Astrocyte (in vitro differentiated cells and primary cell): Measurements from ENCODE around the genes SLC19A2, C1orf105 and SUCO.

DNA sequence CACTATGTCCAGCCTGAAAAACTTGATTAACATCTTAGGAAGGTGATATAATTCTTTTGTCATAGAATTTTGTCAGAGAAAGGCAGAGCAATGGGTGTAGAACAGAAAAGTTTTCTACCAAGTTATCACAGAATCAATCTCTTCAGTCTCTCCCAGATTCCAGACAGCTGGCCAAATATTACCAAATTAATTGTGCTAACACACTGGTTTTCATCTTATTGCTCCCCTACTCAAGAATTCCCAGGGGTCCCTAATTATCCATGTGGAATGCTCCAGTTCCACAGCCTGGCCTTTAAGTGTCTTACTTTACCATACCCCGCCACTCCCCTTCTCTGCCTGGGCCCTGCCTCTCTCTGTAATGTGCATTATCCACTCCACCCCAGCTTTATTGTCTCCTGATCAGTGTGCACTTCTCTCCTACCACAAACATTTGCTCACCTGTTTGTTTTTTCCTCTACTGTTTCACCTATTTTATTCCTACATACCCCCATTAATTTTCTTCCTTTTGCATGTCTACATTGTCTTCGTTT, 33.6 kb upstream of the ATP1B1 start:
- PRO-cap, result no peak
- RRBS, 2 experiments, result no CpG with 5 or more reads among the region's 2 CpGs

GRCh38 chr1:169073331-169073985, 33.0 kb upstream of the ATP1B1 start:
- PRO-cap, result no peak
- RRBS, 2 experiments, result no CpG with 5 or more reads among the region's 5 CpGs

DNA sequence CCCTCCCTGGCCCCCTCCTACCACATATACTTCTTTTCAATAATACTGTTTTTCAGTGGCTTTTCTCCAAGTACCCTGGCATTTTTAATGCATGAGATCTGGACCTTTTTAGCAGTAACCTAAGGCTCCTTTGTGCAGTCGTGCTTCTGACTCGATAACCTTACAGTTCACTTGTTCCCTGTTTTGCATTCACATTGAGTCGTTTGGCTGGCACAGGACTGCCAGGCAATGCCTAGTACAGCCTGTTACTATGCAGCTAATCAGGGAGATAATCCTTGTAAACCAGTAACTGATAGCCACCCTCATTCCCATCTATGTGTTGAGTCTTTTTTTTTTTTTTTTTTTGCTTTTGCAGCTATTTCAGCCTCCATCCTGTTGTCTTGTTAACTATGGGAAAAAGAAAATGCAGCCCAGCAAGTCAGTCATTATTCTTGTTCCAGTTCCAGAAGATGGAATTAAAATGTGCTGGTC, 3.8 kb downstream of the ATP1B1 start:
- PRO-cap, result no peak
- RRBS, 2 experiments, result no CpG with 5 or more reads among the region's 3 CpGs

DNA sequence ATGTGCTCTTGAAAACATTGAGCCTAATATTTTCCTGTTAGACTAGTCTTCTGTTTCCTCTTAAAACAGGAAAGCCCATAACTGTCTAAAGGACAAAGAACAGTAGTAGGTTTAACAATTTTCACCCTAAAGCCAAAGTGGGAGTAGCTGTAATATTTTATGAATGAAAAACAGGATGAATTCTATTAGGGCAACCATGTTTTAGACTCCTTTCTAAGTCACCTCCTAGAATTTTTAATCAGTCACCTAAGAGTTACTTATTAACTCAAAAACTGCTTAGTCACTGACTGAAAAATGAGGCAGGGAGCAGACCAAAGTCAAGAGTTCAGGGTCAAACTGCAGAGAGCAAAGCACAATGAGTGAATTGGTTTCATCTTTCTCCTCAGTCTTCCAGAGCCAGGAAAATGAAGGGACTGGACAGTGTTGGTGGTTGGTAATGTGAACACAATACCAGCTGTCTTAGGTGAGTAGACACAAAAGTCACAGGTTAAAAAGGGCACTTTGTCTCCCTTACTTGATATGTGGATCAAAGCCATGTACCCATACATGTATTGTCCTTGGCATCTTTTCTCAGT, 41.9 kb downstream of the ATP1B1 start:
- PRO-cap, result no peak

- PRO-cap, result bidirectional peak, plus-strand start at chr1:169485293, minus-strand start at chr1:169485314; bidirectional peak, plus-strand start at chr1:169485638, minus-strand start at chr1:169485571; bidirectional peak, plus-strand start at chr1:169486077, minus-strand start at chr1:169485944
- RRBS, 2 experiments, result 1 to 2% methylated on average over 13 to 21 of the region's 80 CpGs
Measured at GRCh38 chr1:169484824-169486046, at the start of gene SLC19A2. Gene SLC19A2 (minus strand): TSS chr1:169485944.

GRCh38 chr1:169712008-169712439, 604 bp upstream of the SELL start:
- PRO-cap, result no peak
- RRBS, 2 experiments, result no CpG with 5 or more reads among the region's 5 CpGs

DNA sequence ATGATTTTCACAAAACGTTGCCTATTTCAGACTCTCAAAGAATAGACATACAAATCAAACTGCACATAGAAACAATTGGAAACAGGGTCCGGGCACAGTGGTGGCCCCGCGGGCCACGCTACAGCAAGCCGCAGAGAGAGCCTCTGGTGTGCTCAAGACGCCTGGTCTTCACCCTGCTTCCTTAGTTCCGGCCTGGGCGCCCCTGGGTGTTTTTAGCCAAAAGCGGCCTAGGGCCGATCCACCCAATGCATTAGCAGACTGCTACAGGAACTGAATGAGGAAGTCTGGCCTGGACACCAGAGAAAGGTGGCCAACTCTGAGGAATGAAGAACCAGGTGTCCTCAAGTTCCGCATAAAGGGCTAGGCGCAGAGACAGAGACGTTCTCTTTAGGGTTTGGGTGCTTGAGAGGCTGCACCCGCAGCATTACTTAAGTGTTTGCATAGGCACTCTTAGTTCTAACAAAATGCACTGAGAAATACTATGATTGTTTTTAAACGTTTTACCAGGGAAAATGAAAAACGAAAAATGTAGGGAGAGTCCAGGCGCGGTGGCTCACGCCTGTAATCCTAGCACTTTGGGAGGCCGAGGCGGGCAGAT, 1.8 kb downstream of the PRRX1 start:
- PRO-cap, result no peak
- RRBS, 2 experiments, result 49% methylated on average over 6 of the region's 22 CpGs; no CpG with 5 or more reads in 1 of the 2 experiments

GRCh38 chr1:171188596-171188982, 3.5 kb downstream of the FMO2 start:
- PRO-cap, result no peak
- RRBS, 2 experiments, result no CpG with 5 or more reads among the region's 4 CpGs

- PRO-cap, result no peak
- RRBS, 2 experiments, result no CpG with 5 or more reads among the region's 6 CpGs
Measured at GRCh38 chr1:171213825-171214283, 28.8 kb downstream of the FMO2 start.

DNA sequence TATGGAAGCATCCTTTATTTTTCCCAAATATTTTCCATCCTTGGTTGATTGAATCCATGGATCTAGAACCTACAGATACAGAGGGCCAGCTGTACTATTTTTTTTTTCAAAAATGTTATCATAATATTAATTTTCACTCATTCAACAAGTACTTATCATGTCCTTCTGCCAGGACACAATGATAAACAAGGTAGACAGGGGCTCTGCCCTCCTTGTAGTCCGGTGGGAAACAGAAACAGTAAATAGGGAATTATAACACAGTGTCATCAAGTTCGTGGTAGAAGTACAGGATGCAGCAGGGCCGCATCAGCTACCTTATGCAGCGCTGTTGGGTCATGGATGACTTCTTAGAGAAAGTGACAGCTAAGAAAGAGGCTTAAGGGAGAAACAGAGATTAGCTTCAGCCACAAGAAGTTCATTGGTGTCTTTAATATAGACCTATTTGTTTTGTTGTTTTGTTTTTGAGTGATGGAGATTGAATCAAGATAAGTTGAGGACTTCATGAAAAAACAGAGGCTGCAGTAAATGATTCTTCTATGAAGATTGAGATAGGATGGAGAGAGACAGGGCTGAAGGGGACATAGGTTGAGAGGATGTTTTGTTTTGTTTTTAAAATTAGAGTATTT, 7.7 kb downstream of the FMO4 start:
- PRO-cap, result no peak
- RRBS, 2 experiments, result no CpG with 5 or more reads among the region's 4 CpGs

DNA sequence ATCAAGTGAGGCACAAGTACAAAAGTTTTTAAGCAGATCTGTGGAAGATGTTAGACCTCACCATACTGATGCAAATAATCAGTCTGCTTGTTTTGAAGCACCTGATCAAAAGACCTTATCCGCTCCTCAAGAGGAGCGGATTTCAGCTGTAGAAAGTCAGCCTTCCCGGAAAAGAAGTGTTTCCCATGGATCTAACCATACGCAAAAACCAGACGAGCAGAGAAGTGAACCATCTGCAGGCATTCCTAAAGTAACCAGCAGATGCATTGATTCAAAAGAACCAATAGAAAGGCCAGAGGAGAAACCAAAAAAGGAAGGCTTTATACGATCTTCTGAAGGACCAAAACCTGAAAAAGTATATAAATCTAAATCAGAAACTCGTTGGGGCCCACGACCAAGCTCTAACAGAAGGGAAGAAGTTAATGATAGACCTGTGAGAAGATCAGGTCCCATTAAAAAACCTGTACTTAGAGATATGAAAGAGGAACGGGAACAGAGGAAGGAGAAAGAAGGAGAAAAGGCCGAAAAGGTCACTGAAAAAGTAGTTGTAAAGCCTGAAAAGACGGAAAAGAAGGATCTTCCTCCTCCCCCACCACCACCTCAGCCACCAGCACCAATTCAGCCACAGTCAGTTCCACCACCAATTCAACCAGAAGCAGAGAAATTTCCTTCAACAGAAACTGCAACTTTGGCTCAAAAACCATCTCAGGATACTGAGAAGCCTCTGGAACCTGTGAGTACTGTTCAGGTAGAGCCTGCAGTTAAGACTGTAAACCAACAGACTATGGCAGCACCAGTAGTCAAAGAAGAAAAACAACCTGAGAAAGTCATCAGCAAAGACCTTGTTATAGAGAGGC, 55.0 kb downstream of the PRRC2C start:
- PRO-cap, result no peak
- RRBS, 2 experiments, result no CpG with 5 or more reads among the region's 11 CpGs

- PRO-cap, result no peak
- RRBS, 2 experiments, result no CpG with 5 or more reads among the region's 24 CpGs
Measured at GRCh38 chr1:171540924-171541766, 55.8 kb downstream of the PRRC2C start.

DNA sequence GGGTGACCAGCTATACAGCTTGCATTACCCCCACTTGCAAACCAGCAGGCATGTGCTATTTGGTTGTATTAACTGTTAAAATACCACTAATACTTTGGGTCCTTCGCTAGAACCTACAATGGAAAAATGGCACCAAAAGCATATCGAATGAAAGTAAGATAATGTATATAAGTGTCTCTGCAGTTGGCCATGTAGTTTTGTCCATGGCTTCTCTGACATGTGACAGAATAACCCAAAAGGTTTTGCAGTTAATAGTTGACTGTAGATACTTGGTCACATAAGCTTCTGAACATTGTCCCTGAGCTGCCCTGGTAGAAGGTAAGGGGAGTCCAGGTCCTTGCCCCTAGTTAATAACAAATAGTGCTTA, 27.0 kb upstream of the MYOCOS start:
- PRO-cap, result no peak
- RRBS, 2 experiments, result no CpG with 5 or more reads among the region's 2 CpGs

DNA sequence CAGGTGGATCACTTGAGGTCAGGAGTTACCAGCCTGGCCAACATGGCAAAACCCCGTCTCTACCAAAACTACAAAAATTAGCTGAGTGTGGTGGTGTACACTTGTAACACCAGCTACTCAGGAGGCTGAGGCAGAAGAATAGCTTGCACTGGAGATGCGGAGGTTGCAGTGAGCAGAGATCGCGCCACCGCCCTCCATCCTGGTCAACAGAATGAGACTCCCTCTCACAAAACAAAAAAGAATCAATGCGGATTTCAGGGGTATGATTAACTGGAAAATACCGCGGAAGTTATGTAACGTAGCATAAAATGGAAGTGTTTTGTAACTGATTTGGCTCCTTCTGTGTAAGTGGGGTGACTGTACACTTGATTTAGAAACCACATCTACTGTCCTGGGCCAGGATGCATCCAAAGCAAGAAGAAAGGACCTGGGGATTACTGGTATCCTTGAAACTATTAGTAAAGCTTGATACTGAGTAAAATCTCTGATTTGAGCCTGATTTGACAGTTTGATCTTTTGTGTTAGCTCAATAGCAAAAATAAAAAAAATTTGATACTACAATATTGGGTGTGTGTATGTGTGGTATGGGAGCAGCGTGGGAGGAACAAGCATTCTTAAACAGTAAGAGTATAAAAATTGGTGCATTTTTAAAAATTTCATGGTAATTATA, 3.1 kb upstream of the VAMP4 start:
- PRO-cap, result no peak
- RRBS, 2 experiments, result no CpG with 5 or more reads among the region's 10 CpGs

DNA sequence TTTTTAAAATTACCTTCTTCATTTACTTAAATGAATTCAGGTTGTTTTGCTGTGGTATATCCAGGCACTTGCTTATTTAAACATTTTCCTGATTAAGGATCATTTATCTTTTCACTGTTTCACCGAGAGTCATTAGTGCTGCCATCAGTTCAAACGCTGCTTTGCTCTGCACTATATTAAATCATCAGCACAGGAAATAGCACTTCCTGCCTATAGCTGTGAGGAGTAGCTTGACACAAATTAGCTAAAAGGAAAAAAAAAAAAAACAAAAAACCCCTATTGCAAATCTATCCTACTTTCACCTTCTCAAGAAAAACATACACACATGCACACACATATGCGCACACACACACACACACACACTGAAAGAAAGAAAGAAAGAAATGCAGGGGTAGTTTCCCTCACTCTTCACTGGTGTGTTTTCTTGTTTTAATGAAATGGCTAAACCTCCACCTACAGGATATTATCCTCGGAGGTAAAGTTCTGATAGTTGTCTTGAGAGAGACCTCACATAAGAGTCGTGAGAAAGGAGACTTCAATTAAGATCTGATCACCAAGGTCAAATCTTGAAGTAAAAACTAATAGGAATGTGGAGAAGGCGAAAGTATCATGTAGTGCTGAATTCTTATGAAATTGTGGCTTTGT, 39.6 kb upstream of the C1orf105 start:
- PRO-cap, result no peak
- RRBS, 2 experiments, result no CpG with 5 or more reads among the region's 6 CpGs

DNA sequence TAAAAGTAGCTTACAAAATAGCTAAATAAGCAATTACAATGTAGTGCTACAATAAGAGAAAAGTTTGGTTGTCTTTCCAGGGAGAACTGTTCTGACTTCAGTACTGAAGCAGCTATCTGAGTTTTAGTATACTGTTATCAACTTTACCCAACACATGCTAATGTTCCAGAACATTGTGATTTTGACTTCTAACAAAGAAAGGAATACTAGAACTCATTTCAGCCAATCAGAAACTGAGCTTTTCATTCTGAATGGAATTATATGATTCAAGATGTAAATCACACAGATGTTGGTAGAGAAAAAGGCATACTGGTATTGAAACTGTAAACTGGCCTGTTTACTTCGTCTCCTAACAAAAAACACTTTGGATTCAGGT, at the start of gene C1orf105:
TSS of gene C1orf105 (plus strand) at position 269 of the 376 bp plus-strand sequence.
- PRO-cap, result no peak
- RRBS, 2 experiments, result no CpG with 5 or more reads among the region's 1 CpG

DNA sequence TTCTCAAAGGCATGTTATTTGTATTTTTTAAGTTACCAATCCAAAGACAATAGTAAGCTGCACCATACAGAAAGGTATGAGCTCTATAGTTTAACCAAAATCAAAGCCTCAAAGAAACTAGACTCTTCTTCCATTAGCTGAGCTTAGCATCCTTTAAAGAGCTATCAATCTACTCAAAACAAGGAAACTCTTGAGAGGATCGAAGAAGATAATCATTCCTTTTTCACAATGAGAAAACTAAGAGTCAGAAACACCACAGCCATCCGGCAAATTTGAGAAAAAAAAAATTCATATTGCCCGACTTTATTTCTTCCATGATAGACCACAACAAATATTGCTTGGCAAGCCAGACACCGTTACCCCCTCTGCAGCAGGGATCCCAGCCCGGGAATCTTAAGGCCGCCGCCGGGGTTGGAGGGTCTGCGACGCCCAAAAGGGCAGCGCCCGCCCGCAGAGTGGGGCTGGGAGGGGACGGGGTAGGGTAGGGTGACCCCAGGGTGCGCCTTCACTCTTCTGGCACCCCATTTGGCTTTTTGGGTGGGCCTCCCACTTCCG, 449 bp downstream of the PIGC start:
- PRO-cap, result no peak
- RRBS, 2 experiments, result 3% methylated on average over 4 of the region's 16 CpGs; no CpG with 5 or more reads in 1 of the 2 experiments

DNA sequence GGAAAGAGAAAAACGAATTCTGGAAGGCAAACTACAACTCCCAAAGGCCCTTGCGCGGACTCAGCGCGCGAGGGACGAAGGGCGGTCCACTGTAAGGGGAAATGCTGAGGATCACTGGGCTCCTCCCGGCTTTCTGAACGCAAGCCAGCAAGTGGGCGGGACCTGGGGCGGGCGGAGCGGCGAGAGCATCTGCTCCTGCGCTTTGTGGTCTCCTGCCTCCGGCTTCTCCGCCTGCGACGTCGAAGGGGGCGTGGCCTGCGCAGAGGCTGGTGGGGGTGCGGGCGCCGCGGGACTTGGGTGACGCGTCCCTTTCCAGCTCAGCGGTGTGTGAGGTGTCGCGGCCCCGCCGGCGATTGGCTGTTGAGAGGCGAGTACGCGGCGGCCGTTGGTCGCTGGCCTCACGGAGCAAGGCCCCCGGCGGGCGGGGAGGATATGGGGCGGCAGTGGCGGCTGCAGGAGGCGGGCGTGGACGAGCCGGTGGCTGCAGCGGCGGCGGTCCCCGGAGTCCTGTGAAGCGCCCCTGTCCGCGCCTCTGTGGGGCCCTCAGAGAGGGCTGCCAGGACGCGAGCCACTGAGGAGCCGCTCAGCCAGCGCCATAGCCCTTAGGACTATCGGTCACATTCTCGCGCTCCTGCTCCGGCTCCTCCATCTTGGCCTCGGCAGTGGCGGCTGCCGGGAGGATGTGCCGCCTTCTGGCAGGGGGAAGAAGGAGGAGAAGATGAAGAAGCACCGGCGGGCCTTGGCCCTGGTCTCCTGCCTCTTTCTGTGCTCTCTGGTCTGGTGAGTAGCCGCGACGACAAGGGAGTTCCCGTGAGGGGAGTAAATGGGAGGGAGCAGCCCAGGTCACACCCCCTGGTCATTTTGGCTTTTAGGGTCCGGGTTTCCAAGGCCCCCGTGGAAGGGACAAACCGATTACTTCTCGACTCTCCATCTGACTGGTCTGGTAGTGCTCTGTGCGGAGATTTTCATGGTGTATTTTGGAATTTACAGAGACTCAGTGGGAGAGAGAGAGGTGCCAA, at the start of gene SUCO:
TSS of gene SUCO (plus strand) at position 433 of the 1,019 bp plus-strand sequence.
- PRO-cap, result bidirectional peak, plus-strand start at position 433 of the sequence, minus-strand start at position 93 of the sequence; bidirectional peak, plus-strand start at position 932 of the sequence, minus-strand start at position 779 of the sequence
- RRBS, 2 experiments, result 1 to 4% methylated on average over 25 to 32 of the region's 81 CpGs

GRCh38 chr1:172563611-172564137, 30.7 kb downstream of the SUCO start:
- PRO-cap, result no peak
- RRBS, 2 experiments, result no CpG with 5 or more reads among the region's 7 CpGs

DNA sequence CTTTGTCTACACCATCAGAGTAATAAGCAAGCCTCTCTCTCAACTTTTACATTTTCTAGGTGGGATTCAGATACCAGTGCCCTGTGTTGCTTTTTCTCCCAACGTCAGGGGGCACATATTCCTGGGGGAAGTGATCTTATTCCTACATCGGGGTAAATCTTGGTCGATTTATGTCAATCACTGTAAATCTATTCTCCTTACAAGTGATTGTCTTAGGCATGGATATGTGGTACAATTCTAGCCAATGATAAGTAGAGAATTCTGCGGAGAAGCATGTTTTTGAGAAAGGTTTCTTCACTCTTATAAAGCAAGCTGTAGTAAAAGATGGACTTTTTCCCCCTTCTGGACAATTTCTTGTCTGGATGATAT, 32.8 kb upstream of the FASLG start:
- PRO-cap, result no peak
- RRBS, 2 experiments, result no CpG with 5 or more reads among the region's 4 CpGs